Measurements from ENCODE around the gene PDE7B.

DNA sequence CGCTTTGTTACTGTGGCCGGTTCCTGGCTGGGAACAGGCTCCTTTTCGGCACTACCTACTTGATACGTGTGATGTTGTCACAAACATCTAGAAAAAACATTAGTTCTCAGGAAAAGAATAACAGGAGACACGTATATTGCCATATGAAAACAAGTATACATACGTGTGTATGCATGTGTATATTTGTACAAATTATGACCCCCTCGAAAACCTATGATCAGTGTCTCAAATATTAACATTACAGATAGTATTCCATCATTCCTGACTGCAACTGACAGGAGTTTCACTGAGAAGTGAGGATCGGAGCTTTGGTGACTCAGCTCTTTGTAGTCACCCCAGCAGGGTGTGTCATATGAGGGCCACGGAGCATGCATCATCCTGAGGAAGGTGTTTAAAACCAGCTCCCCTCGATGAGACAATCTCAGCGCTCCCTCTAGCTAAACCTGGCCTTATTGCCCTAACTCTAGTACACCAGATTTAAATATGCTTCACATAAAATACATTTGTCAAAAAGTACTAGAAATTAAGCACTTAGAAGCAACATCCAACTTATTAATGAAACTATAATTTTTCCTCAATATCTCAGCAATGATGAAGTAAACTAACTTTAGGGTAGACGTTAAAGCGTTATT is 319.4 kb upstream of the TCF21 start:
- RRBS = no CpG with 5 or more reads among the region's 13 CpGs

DNA sequence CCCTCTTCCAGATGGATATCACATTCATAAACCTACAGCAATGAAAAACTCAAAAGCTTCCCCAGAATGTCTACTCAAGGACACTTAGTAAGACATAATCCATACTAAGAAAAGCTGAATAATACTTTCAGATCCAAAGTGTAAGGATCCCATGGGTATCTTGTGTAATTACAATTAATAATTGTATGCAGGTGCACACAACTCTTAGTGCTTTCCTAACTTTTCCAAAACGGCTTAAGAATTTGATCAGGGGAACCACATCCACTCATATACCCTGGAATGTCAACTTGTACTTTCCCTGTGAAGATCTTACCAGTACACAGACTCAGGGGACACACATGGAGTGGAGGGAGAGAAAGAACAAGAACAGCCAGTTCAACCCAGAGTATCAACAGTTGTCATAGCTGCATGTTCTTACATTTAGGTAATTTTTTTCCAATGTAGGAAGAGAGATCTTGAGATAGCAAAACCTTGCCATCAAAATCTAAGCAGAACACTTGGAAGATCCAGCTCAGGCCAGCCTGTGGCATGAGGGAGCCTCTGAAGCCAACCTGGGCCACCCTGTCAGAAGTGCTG is 125.0 kb upstream of the TCF21 start:
- RRBS = no CpG with 5 or more reads among the region's 1 CpG

DNA sequence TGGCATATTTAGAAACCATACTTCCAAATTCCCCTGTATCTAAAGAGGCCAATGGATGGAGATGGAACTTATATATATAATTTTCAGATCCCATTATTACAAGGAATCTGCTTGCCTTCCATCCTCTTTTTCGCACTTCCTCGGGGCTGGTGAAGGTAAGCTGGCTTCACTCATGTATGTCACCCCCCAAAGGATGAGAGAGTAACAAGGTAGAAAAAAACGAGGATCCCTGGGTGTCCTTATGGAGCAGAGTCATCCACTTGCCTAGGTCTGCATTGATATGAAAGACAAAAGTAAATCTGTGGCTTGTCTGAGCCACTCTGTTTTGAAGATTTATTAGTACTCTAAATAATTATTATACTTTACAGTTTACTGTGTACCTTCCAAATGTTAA is 7.0 kb upstream of the TCF21 start:
- RRBS = no CpG with 5 or more reads among the region's 3 CpGs

DNA sequence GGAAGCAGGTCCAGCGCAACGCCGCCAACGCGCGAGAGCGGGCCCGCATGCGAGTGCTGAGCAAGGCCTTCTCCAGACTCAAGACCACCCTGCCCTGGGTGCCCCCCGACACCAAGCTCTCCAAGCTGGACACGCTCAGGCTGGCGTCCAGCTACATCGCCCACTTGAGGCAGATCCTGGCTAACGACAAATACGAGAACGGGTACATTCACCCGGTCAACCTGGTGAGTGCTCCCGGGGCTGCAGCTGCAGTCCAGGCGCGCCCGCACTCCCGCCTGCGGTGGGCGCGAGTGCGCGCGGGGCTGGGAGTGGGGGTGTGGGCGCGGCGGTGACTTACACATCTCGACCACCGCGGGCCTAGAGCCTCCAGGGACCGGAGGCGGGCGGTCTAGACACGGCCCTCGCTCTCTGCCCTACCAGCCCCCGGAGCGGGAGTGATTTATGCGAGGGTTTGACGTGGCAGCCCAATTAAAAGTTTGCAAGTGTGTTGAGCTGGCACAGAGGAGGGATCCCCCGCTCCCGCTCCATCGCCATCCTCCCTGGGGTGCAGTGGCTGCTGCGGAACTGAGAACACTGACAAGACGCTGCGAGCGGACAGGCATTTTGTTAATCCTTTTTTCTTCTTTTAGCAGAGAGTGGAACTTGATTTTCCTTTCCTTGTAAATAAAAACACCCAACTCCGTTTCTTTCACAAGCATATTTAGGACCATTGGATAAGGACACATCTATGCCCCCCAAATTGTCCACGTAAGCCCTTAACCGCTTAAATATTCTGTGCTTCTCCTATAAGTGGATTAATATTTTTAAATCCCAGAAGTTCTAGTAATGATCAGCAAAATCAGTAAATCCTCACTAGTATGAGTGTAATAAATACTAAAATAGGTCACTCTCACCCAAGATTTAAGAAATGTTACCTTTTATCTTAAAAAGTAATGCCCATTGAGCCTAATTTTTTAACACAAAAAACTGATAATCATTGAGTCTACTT is 1.0 kb downstream of the TCF21 start:
- RRBS = 9% methylated on average over 6 of the region's 53 CpGs

DNA sequence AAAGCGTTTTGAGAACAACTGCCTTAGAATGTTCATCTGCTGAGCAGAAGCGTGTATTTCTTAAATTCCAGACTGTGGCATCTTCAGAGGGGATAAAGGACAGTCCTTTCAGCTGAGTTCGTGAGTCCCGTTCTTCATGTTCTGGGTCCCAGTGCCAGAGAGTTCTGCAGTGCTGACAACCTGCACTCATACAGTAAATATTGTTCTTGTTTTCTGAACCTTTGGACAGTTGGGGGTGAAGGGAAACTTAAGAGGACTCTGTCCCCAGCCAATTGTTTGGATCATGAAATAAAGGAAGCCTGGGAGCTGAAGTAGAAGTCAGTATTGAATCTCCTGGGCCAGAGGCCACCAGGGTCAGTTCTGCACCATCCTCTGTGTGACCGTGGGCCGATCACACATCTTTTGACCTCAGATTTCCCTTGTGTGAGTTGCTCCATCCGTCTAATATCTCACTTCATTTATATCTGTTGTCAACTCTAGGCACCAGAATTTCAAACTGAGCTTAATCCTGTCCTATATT is 3.3 kb downstream of the SLC2A12 start:
- RRBS = no CpG with 5 or more reads among the region's 7 CpGs

DNA sequence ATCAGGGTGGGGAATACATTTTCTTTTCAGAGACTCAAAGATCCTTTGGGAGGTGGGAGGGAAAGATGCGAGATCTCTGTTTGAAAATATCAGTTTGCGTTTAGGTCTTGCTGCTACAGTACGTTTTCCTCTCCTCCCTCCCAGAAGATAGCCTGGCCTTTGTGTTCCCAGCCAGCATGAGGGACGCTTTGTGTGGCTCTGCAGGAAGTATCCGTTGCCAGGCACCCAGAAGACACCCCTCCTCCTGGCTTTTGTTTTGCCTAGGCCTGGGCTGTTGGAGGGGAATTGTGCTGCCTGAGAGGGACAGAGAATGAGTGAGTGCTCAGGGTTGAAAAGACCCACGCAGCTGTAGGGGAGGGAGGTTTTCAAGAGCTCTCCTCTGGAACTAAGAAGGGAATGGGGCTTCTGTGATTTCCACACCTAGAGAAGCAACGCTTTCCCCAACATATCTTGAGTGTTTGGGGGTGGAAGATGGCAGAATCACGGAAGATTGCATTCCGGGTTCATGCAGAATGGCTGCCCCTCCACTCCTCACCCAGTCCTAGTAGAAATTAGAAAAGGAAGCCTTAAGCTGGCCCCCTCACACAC is 22.0 kb upstream of the SLC2A12 start:
- RRBS = no CpG with 5 or more reads among the region's 9 CpGs

GRCh38 chr6:134307384-134307662 is 10.6 kb downstream of the SGK1 start:
- RRBS = no CpG with 5 or more reads among the region's 4 CpGs

- RRBS = no CpG with 5 or more reads among the region's 3 CpGs
Observed at GRCh38 chr6:134372778-134373166, 54.9 kb upstream of the SGK1 start.

- RRBS = no CpG with 5 or more reads among the region's 11 CpGs
Observed at GRCh38 chr6:134414684-134415459, 97.0 kb upstream of the SGK1 start.

DNA sequence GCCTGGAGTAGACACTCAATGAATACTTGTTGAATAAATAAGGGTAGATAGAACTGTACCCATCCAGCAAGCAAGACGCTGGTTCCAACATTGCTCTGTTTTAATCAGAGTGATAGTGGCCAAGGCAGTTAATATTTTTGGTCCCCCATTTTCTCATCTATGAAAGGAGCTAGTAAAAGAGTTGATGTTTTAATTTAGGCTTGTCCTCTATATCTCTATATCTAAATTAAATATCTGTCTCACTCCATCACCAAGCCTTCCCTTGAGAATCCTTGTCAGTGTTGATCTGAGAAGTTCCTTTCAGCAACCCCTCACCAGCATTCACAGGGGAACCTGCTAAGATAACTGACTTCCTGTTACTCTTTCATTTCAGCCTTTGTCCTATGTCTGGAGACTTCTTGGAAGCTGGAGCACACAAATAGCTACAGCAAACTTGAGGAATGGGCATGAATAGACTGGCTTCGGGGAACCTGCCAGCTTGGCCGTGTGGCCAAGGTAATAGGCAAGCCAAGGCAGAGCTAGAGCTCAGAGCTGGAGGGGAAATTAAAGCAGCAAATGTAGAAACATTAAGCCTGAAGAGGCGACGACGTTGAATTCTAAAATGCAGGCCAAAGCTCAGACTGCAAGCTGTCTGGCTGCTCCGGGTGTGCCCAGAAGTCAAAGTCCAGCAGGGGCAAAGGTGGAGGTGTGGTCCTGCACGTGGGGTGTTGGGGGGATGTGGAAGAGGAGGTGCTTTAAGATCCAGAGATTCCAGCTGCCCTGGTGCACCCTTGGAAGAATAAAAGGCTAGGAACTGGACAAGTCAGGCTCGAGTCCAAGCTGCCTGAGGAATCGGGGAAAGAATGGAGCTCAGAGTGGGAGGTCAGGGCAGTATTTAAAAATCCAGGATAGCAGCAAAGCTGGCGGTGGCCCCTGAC is 184.8 kb upstream of the SGK1 start:
- RRBS = no CpG with 5 or more reads among the region's 11 CpGs

GRCh38 chr6:135030653-135031373 is 23.8 kb downstream of the HBS1L start:
- RRBS = no CpG with 5 or more reads among the region's 6 CpGs

- RRBS = 2% methylated on average over 20 of the region's 50 CpGs
Observed at GRCh38 chr6:135180203-135181025, 694 bp upstream of the MYB start.

GRCh38 chr6:135191717-135192156 is 10.6 kb downstream of the MYB start:
- RRBS = no CpG with 5 or more reads among the region's 8 CpGs

DNA sequence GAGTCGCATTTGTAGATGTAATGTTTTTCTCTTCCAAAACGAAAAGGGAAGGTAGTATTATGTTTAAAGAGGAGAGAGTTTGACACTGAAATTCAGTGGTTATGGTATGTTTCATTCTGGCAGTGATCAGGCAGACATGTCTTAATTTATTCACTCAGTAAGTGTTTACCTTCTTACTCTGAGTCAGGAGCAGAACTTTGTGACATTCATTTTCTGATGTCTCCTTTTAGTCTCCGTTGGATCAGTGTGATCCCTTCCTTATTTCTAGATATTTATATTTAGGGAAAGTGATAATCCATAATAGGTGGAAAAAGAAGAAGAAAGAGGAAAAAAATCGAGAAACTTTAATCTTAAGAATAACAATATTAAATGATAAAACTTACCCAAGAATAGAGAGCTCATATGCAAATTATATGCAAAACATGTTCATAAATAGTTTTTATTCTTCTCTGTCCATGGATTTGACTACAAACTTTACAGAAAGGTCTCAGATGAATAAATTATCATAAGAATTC is 11.9 kb downstream of the MYB start:
- RRBS = no CpG with 5 or more reads among the region's 4 CpGs

GRCh38 chr6:135722668-135722955 is 128.9 kb upstream of the PDE7B start:
- RRBS = no CpG with 5 or more reads among the region's 4 CpGs

DNA sequence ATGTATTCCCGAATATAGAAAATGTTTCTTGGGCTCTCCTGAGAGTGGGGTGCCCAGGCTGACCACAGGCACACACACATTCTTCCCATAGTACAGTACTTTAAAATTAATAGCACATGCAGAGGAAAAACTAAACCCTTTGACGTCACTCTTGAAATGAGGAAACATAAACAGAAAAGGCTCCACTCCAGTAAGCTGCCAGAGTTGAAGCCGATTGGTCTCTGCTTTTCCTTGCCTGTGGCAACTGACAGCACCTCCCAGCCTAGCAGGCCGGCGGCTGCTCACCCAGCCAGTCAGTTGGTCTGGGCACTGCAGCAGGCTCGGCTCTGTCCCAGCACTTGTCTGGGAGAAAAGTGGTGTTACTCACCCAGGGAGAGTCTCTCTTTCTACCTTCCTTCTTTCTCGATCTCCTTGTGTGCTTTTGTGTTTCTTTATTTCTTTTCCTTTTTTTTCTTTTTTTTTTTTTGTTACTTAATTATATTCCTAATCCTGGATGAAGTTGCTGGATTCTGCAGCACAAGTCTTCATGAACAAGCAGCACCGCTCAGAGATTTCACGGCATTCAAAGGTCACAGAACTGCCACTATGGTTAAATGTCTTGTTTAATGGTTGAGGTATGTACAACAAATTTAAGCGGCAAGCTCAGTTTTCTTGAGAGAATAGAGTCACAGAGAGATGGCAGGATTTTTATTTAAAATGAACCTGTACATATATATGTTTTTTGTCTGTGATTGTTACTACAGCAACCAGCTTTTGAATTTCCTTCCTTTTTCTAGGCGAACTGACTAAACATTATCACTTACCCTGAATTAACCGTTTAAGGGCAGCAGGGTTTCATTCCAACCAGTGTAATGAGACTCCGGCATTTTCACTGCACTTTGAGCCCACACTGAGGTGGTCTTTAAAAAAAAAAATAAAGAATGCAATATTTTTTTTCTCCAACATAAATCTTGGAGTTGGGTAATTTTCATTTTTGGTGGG is at the start of gene PDE7B:
Gene PDE7B (plus strand): TSS at position 296 of the 981 bp plus-strand sequence.
- RRBS = no CpG with 5 or more reads among the region's 13 CpGs

DNA sequence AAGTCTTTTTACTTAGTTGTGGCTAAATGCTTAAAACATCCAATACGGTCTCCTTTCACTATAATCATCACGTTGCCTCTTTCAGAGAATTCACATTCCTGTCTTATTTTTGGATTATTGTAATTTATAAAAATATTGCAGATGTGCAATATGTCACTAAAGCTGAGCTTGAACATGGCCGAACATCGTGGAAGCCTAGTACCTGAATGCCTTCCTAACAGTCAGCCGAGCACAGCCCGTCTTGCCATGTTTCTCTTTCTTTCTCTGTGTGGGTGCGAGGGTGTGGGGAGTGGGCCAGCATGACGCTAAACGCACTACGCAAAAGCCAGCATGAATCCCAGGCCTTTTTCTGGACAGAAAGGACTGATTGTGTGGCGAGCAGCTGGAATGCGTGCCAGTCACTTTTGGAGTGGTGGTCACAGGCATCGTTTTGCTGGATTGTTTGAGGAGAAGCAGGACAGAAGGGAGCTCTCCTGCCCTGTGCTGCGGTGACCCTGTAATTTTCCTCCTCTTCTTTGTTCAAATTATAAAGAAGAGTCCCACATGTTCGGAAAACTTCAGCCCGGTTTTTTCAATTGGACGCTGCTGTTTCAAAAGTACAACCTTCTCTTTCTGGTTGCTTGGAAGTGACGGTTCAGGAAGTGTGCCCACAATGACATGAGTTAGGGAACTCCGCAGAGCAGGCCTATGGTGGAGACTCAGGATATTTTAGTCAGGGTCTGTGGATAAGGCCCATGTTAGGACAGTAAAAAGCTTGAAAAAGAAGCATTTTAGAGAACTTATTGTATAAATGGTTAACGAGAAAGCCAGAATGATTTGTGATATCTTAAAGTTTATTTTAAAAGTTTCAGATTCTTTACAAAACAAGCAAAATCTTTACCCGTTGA is 54.2 kb downstream of the PDE7B start:
- RRBS = no CpG with 5 or more reads among the region's 21 CpGs

- RRBS = no CpG with 5 or more reads among the region's 2 CpGs
Observed at GRCh38 chr6:135984600-135985044, 133.1 kb downstream of the PDE7B start.

- RRBS = no CpG with 5 or more reads among the region's 8 CpGs
Observed at GRCh38 chr6:136068016-136068403, 182.1 kb downstream of the MTFR2 start.

DNA sequence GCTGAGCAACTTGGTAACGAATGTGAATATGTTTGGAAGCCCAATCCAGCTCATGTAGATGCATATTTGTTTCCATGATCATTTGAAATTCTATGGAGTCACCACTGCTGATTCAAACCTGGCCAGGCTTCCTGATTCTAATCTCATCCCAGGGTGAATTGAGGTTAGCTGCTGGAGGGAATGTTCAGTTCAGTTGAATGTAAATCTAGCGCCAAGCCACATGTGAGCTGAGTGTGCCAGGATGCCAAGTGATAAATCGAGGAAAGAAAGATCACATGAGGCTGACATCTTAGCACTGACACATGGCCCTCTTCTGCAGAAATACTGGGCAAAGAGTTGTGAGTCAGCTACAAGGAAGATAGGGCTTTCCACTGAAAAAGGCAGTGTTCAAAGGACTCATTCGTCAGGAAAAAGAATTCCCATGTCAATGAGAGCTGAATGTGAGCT is 172.3 kb downstream of the MTFR2 start:
- RRBS = no CpG with 5 or more reads among the region's 4 CpGs